ENCODE data around the genes NCOA7, TRMT11, CENPW and RSPO3.

- PRO-cap, result no peak
These were observed 986 bp upstream of the TBC1D32 start for GRCh38 chr6:121335115-121335816.

DNA sequence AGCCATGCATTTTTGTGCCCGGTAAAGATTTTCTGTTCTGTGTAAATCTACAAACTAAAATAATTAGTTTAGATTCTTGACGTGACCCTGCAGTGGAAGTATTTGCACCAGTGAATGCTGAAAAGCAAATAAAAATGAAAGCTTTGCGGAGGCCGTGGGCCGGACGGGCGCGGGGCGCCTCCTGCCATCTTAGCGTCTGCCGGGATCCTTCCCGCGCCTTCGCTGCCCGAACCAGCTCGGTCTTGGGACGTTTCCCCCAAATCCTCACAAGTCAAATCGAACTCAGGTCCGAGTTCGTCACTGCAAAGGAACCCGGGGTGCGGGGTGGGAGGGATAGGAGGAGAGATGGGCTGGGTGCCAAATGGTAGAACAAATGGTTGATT lies 1.5 kb downstream of the GJA1 start:
- PRO-cap, result bidirectional peak, plus-strand start outside the sequence, minus-strand start at position 244 of the sequence

DNA sequence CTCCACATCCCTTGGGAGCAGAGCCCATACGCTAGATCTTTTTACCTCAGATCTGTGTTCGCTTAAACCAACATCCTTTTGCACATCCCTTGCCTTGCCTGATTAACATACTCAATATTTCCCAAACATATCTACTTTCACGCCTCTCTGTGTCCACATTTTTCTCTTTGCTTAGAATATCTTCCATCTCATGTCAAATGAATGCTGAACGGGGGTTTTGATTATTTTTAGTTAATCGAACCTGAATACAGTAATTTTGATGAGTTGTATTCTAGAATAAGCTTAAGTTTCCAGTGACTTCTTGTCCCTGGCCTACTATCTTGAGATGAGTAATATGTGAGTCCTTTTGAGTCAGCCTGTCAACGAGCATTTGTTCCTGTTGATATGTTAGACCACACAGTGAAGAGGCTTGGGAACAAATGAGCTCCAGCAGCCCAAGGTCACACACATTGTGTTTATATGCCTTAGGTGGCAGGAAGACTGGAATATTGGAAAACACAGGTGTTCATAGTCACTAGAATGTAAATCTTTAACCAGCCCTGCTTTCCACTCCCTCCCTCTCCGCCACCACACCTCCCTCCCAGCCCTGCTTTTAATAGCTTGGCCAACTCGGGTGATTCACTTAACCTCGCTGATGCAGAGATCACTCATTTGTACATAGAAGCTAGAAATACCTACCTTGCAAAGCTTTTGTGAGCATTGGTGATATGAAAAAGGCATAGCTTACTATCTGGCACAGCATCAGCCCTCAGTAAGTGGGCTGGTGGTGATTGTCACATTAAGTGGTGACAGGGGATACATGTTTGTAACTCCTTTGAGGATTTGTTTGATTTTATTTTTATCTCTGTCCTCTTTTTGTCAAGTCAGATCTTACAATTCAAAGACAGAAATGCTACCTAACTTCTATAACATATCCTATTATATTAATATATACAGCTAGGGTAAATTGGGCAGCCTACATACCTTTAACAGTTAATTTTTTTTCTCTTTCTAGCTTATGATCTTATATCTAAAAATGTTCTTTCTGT lies 9.2 kb downstream of the SMPDL3A start:
- PRO-cap, result no peak

DNA sequence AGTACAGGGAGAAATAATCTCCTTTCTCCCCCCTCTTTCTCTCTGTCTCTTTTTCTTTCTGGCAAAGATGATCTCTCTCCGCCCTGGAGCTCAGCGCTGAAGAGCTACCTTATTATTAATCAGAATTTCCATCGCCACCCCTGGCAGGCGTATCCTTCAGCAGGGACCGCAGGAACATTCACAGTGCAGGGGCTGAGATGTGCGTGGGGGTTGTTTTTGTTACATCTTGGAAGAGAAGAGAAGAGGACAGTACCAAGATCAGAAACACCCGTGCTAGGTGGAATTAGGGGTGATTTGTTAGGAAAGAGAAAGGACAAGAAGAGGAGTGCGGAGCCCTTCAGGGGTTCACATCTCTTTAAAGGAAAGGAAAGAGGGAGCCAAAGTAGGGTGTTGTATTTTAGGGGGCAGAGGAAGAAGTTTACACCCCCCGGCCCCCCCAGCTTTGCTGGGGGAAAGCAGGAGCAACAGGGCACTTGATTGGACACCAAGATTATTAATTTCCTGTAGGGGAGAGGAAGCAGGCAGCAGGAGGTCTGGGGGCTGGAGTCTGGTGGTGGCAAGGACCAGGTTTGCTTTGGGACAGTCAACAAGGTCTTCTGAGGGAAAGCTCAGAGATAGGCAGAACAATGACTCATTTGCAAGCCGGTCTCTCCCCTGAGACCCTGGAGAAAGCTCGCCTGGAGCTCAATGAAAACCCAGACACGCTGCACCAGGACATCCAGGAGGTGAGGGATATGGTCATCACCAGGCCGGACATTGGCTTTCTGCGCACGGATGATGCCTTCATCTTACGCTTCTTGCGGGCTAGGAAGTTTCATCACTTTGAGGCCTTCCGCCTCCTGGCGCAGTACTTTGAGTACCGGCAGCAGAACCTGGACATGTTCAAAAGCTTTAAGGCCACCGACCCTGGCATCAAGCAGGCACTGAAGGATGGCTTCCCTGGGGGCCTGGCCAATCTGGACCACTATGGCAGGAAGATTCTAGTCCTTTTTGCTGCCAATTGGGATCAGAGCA lies 1.4 kb downstream of the CLVS2 start:
- PRO-cap, result no peak

DNA sequence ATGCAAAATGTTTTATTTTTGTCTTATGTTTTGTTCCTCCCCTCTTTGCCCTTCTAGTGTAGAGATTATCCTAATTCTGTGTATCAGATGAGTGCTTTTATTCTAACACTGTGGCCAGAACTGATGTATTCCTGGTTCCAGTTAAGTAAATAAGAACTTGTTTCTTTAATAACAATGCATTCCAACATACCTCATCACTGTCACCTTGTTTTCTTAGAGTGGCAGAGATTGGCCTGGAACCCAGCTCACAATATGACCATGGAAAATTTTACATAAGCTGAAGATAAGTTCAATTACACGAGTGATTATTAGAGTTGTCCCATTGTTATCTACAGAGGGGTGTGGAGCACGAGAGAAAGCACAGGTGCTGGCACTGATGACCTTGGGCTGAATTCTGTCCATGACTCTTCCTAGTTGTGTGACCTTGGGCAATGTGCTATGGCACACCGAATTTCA lies 194.9 kb downstream of the TRDN start:
- PRO-cap, result no peak

GRCh38 chr6:124964622-124965195 lies 2.5 kb downstream of the RNF217 start:
- PRO-cap, result no peak

- PRO-cap, result no peak
These were observed 57.8 kb upstream of the TPD52L1 start for GRCh38 chr6:125095777-125096105.

GRCh38 chr6:125123489-125124622 lies 29.7 kb upstream of the TPD52L1 start:
- PRO-cap, result no peak

DNA sequence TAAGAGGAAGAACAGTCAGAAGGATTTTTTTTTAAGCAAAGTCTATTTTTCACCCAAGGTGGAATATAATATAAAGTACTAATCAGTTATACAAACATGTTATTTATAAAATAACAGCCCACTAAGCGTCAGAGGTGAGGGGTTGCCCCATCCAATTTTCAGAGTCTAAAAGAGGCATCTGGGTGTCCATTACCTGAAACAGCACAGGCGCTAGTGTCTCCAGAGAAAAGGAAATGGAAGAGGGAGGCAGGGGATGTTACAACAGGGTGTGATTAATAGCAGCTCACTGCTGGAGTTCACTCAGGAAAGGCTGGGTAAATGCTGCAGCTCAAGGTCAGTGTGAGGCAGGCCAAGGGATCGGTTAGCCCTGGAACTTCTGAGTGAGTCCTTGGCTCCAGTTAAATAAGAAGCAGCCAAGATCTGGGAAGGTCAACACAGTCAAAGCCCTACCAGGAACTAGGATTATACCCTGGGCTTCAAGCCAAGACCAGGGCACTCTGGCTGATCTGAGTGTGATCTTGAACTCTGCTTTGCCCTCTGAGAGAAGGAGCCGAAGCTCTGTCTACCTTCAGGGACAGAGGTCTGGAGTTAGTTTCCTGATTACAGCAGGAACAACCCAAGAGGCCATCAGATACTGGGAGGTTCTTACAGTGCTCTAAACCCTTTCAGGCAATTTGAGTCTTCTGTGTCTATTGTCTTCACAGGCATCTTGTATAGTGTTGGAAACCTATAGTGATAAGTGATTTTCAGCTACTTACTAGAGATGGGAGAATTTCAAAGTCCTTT lies 44.2 kb downstream of the TPD52L1 start:
- PRO-cap, result no peak

- PRO-cap, result no peak
These were observed 152.0 kb upstream of the HEY2 start for GRCh38 chr6:125597365-125597940.

DNA sequence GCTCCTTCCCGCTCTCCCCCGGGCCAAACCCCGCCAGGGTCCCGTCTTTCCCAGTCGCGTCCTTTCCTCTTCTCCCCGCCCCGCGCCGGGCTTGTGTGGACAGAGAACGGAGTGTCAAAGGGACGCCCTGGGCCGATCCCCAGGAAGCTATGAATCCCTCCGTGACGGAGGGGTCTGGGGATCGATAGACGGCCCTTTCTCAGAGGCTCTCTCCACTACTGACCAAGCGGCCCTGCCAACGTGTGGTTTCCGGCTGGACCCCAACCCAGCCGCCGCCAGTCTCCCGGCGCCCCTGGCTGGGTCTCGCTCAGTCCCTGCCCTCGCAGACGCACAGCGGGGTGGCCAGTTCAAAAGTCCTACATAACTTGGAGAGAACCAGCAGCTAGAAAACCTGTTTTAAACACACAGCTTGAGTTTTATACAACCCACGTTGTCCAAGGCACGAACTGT lies 1.2 kb upstream of the HEY2 start:
- PRO-cap, result no peak

DNA sequence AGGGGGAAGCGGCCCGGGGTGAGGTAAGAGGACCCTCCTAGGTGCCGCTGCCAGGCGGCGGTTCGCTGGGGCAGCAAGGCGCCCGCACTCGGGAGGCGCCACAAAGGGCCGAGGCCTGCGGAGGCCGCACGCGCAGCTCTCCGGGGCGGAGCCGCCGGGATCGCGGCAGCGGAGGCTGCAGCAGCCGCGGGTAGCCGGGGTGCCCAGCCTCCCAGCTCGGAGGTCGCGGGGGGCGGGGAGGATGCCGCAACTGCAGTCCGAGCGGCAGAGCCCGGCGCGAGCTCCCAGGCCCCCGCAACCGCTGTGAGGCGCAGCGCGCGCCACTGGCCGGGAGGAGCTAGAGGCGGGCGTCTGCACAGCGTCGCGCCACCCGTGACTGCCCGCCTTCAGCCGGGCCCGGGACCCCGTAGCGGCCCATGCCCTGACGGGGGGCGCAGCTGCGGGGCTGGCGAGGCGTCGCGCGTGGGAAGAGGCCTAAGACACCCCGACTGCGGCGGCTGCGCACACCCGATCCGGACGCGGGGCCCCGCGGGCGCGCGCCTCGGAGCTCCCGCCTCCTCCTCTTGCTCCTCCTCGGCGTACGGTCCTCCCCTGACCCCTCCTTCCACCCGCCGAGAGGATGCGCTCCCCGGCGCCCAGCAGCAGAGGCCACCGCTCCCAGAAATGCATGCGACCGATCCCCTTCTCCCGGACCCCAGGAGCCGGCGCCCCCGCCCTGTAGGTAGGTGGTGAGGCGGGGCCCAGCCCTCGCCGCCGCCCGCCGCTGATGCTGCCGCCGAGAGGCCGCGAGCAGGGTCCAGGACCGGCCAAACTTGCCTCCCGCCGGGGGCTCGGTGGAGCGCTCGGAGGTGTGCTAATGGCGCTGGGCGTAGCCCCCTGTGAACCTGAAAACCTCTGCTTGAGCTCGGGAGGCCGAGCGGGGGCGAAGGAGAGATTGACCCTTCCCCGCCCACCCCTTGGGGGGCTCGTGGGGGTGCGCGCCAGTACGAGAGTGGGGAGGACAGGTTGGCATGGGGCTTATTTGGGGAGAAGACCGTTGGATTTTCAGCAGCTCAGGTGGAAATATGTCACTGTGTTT lies at the start of gene NCOA7:
Gene NCOA7 (plus strand): TSS at position 614 of the 1,078 bp plus-strand sequence.
- PRO-cap, result unidirectional peak, plus-strand start at position 53 of the sequence; bidirectional peak, plus-strand start at position 148 of the sequence, minus-strand start at position 102 of the sequence; bidirectional peak, plus-strand start at position 323 of the sequence, minus-strand start at position 307 of the sequence; bidirectional peak, plus-strand start at position 614 of the sequence, minus-strand start at position 520 of the sequence

DNA sequence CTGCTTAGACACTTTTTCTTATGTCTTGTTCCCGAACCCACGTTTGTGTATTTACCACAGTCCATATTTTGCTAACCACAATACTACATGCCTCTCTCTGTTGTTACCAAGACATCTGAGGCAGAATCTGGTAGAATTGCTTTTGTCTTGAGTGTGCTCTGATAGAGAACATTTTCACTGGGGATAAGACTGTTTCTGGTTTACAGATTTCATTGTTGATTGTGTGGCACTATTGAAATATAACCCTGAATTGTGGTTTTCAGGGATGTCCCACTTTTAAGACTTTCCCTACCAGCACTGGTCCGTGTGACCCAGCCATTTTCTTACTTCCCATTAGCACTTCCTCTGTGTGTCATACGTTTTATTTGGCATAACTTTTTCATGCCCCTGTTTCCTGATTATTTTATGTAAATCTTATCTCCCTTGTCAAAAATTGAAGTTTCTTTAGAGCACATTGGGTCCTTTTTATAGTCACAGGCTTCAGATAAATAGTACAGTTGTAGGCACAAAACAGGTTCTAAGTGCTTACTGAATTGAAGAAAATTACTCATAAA lies 12.2 kb downstream of the NCOA7 start:
- PRO-cap, result no peak

- PRO-cap, result unidirectional peak, minus-strand start at chr6:125923462
These were observed 33.1 kb upstream of the HINT3 start for GRCh38 chr6:125923258-125924074.

- PRO-cap, result bidirectional peak, plus-strand start at chr6:125986550, minus-strand start at chr6:125986477
These were observed at the start of gene TRMT11 for GRCh38 chr6:125986044-125987021. TSS of gene TRMT11 (plus strand) at chr6:125986540.

GRCh38 chr6:126050306-126050926 lies 64.1 kb downstream of the TRMT11 start:
- PRO-cap, result no peak

DNA sequence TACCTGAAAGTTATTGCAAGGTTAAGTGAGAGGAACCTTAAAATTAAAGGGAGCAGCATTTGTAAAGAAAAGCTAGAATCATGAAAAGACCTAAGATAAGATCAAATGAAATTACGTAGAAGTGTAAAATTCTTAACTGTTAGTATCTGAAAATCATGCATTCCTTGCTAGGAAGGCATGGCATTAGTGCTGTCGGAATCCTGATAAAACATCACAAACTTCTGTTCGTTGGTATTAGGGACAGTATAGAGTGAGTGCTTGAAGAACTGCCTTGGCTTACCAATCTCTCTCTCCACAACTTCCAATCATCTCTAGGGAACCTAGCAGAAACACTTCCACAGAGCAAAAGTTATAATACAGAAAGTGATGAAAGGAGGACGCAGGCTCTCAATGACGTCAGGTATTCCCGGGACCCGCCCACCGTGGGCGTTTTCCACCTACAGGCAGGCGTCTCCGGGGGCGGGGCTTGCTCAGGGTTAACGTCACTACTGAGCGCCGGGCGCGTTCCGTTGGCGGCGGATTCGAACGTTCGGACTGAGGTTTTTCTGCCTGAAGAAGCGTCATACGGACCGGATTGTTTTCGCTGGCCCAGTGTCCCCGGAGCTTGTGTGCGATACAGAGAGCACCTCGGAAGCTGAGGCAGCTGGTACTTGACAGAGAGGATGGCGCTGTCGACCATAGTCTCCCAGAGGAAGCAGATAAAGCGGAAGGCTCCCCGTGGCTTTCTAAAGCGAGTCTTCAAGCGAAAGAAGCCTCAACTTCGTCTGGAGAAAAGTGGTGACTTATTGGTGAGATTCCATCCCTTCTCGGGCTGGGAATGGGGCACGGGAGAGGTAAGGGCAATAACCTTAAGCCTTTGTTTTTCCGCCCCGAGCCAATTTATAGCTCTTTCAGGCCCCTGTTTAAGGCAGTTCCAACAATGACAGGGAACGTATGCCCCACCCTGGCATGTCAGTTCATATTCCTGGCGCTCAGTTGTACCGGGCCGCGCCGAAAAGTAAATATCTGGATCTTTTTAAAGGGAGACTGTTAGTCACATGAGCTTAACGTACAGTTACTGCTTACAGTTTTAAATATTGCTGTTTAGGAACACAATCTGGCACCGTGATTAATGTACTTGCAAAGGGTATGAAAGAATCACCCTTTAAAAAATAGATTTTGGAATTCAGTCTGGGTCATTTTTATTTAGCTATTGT lies at the start of gene CENPW:
Gene CENPW (plus strand): TSS at position 504 of the 1,196 bp plus-strand sequence.
- PRO-cap, result unidirectional peak, plus-strand start at position 591 of the sequence

GRCh38 chr6:127118544-127119541 lies at the start of gene RSPO3:
TSS of gene RSPO3 (plus strand) at chr6:127118671.
- PRO-cap, result bidirectional peak, plus-strand start at chr6:127118699, minus-strand start at chr6:127118374; bidirectional peak, plus-strand start at chr6:127119057, minus-strand start at chr6:127118978

GRCh38 chr6:127343725-127344384 lies 446 bp upstream of the ECHDC1 start:
- PRO-cap, result unidirectional peak, minus-strand start at chr6:127344249

DNA sequence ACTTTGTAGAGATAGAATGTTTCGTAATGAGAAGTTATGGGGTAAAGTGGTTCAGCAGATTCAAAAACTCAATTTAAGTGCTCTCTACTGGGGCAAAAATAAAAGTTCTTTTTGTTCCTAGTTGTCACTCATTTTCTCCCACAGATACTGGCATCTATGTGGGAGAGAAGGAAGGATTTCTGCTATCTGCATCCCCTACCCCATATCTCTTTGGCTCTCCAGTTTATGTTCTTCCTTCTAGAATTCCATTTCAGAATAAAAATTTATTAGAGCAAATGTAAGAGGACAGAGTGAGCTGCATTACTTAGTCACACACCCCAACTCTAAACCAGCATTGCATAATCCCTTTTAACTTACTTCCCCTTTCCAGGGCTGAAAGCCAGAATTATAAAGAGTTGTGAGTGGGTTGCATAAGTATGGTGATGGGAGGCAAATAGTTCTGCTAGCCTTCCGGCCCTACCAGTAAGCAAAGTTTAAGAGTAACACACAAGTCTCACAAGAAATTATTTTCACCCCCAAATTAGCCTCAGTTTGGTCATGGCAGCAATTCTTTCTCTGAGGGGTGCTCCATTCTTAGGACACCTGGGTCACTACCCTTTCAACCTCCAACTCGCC lies 1.8 kb downstream of the KIAA0408 start:
- PRO-cap, result unidirectional peak, minus-strand start at position 257 of the sequence

All from vermiform appendix (tissue), 1 donor.